Omental fat pad (tissue), 4 donors: ENCODE data around the gene IQCA1.

DNA sequence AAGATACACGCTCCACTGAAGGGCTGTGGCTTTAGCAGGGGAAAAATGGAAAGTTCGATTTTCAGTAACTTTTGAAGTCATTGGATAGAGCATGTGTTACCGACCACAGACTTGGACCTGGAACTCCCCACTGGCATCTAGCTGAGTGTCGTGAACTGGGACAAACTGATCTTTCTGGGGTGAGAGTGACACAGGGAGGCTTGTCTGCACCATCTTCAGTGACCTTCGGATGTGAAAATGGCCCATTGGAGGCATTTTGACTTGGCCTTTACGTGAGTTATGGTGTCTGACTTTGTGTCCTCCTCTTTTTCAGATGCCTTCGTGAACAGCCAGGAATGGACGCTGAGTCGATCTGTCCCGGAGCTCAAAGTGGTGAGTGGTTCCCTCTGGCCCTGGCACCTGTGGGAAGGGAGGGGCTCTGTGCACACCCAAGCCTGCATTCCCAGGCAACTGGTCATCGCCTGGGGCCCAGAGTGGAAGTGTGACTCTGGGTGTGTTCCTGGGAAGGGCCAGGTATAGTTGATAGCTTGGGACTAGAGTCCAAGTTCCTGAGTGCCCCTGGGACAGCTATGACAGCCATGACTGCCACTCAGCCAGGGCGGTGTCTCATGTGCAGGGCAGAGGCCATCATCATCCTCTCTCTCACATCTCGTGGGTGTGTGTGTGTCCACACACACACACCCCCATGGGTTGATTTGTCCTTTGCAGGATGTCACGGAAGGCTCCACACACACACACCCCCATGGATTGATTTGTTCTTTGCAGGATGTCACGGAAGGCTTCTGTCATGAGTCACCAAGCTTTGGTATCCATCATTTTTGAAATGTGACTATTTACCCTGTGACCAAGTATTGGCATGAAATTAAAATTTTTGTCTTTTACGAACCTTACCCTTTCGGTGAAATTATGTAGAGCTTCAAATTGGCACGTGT is 215.3 kb downstream of the AGAP1 start:
- PRO-cap: no peak
- RAMPAGE, long total RNA, 4 experiments: no peak in any of the 4 experiments

DNA sequence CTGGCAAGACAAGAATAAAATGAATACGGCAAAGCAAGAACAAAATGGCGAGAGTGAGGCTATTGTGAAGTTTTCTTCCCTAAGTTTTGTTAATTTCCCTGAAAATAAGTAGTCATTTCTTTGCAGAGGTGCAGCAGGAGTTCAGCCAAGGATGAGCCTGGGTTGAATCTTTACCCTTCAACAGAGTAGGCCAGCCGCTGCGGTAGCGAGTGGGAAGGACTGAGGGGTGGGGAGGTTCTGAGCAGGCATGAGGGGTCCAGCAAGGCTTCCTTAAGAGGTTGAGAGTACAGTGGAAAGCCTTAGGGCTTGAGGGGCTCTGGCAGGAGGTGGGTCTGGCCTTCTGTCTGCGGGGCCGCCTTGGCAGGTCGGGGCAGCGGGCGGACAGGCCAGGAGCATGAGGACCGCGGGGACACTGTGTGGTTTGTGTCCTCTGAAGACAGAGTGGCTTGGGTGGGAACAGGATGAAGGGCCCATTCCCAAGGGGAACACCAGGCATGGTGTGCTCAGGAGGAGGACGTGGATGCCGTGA is 250.2 kb downstream of the AGAP1 start:
- PRO-cap: no peak
- RAMPAGE, long total RNA, 4 experiments: no peak in any of the 4 experiments

DNA sequence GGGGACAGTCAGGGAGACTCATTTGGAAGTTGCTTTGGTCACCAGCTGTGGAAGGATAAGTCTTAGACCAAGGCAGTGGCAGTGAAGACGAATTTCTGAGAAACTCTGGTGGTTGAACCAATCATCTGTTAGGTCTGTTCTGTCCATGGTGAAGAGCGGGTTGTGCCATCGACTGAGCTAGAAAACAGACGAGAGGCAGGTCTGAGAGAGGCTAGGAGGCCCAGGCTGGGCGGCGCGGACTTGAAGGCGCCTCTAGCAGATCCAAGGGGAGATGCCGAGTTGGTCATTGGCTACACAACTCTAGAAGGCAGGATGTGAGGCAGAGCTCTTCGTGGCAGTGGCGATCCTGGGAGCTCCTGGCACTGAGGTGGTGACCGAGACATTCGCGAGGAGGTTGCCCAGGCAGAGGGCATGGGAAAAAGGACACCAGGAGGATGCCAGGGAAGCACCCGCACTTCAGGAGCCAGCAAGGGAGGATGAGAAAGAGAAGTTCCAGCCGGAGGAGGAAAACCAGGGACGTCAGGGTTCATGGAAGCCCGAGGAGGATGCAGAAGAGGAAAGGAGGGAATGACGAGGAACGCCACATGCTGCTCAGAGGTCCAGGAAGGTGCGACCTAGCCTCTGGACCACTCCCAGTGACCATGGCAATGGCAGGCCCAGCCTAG is 298.8 kb downstream of the AGAP1 start:
- PRO-cap: no peak
- RAMPAGE, long total RNA, 4 experiments: no peak in any of the 4 experiments

DNA sequence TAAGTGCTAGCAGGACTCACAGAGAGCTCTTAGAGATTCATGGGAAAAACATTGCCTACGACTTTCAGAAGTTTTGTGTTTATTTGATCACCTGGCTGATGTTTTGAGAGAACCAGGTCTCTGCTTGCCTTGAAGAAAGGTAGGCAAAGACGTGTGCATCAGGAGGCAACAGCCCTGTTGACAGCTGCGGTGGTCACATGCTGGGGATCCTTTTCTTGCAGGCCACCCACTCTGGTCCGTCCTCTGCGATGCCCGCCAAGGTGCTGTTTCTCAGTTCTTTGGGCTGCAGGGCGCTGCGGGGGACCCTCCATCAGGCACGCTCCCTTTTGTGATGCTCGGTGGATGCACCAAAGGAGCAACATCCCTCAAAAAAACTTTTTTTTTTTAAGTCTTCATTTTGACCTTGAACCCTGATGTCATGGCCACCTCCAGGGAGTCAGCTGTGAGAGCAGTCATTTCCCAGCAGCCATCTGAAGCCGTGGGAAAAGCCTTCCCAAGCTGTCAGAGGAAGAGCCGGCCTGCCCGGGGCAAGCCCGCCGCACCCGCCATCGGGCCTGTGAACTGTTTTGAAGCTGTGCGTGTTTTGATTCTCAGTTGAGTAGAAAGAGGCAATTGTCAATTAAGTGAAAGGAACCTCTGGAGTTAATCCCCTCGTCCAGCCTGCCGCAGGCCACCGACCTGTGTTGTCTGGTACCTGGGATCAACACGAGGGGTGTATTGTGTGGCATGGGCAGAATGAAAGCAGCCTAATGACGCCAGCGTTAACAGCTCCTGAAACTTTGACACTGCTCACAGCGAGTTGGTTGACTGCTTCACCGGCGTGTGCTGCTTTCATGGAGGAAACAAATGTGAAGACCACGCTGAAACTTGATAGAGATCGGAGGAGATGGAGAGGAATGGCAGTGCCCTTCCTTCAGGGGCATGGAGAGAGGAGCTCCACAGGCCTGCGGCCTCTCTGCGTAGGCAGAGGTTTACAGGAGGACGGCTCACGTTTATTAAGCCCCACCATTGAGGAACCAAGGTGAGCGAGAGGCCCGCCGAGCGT is 318.3 kb downstream of the AGAP1 start:
- PRO-cap: no peak
- RAMPAGE, long total RNA, 4 experiments: no peak in any of the 4 experiments

DNA sequence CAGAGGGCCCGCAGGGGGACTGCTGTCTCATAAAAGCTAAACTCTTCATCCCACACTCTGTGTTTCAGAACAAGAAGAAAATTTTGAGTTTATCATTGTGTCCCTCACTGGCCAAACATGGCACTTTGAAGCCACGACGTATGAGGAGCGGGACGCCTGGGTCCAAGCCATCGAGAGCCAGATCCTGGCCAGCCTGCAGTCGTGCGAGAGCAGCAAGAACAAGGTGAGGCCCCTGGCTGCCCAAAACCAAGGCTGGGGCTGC is 131.8 kb downstream of the GBX2 start:
- PRO-cap: no peak
- RAMPAGE, long total RNA, 4 experiments: no peak in any of the 4 experiments

- PRO-cap: no peak
- RAMPAGE, long total RNA, 4 experiments: no peak in any of the 4 experiments
These were observed 23.7 kb downstream of the ASB18 start for GRCh38 chr2:236240026-236241342.

- PRO-cap: no peak
- RAMPAGE, long total RNA, 4 experiments: start-site peak on the minus strand in 2 of 4 experiments, at chr2:236507425-236507489 at its widest, 28 to 206 reads per replicate
These were observed at the start of gene IQCA1 for GRCh38 chr2:236507138-236507972. TSS of gene IQCA1 (minus strand) at chr2:236507476.

DNA sequence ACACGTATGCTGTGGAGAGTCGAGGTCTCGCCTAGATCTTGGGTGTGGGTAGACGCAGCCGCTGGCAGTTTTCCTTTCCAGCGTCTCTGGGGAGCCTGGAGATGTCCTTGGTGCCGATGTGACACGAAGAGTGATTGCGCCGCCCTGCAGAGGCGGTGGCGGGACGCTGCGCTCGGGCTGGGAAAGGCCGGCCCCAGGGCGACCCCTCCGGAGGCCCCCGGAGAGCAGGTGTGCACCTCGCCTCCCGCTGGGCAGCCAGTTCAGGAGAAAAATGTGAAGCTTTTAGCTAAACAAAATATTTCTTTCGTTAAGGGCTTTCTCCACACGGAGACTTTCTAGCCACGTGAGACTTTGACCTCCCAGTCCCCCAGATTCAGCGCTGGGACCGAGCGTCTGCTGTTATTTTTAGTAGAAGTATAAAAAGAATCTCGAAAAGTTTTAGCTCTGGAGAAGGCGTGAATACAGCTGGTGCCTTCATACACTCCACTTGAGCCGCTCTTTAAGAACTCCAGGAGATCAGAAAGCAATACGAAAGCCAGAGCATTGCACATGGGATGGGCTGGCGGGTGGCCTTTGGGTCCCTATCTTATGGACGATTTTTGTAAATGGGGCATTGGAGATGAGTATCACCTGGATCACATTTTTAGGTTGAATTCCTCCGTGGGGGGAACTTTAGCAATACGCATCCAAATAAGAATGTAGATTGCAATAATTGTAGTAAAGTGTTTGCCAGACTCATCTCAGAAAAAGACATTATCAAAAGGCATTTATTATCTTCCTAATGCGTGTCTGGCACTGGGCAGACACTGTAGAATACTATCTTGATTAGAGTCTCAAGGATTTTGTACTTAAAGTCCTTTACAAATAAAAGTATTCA is 1.0 kb upstream of the ACKR3 start:
- PRO-cap: no peak
- RAMPAGE, long total RNA, 4 experiments: no peak in any of the 4 experiments

DNA sequence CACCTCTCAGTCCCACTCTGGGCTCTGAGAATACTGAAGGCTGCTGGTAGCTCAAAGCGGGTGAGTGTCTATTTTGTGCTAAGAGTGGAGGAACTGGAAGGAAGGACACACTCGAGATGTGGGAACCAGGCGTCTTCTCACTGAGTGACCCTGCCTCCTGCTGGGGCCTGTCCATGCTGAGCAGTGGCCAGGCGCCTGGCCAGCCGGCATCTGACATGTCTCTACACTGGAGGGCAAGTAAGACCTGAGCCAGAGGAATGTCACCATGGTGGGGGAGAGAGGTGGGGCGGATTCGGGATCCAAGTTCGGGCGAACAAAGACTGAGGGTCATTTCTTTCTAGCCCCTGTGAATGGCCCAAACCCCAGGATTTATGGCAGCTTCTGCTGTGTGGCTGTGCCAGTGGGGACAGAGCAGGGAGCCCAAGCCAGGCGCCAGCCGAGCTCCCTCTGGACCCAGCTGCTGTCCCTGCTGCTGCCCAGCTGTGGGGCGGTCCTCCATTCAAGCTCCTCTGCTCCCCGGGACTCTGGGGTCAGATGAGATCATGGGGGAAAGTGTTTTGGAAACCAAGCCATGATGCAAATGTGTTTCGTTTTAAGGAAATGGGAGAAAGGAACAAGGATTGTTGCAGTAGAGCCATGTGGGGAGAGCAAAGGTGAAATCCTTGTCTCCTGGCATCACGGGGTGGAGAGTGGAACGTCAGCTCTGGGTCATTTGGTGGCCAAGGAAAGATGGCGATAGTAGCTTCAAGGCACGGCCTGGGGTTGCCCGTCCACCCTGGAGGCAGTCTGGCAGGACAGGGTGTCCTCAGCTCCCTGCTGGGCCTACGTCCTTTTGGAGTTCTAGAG is 8.0 kb downstream of the ACKR3 start:
- PRO-cap: no peak
- RAMPAGE, long total RNA, 4 experiments: no peak in any of the 4 experiments

GRCh38 chr2:236662202-236662874 is 92.7 kb downstream of the ACKR3 start:
- PRO-cap: no peak
- RAMPAGE, long total RNA, 4 experiments: no peak in any of the 4 experiments

- PRO-cap: no peak
- RAMPAGE, long total RNA, 4 experiments: no peak in any of the 4 experiments
These were observed 94.0 kb downstream of the ACKR3 start for GRCh38 chr2:236663510-236664162.

GRCh38 chr2:236859826-236860463 is 225.7 kb upstream of the COPS8 start:
- PRO-cap: no peak
- RAMPAGE, long total RNA, 4 experiments: no peak in any of the 4 experiments

- PRO-cap: no peak
- RAMPAGE, long total RNA, 4 experiments: no peak in any of the 4 experiments
These were observed 116.4 kb upstream of the COPS8 start for GRCh38 chr2:236969268-236969712.

DNA sequence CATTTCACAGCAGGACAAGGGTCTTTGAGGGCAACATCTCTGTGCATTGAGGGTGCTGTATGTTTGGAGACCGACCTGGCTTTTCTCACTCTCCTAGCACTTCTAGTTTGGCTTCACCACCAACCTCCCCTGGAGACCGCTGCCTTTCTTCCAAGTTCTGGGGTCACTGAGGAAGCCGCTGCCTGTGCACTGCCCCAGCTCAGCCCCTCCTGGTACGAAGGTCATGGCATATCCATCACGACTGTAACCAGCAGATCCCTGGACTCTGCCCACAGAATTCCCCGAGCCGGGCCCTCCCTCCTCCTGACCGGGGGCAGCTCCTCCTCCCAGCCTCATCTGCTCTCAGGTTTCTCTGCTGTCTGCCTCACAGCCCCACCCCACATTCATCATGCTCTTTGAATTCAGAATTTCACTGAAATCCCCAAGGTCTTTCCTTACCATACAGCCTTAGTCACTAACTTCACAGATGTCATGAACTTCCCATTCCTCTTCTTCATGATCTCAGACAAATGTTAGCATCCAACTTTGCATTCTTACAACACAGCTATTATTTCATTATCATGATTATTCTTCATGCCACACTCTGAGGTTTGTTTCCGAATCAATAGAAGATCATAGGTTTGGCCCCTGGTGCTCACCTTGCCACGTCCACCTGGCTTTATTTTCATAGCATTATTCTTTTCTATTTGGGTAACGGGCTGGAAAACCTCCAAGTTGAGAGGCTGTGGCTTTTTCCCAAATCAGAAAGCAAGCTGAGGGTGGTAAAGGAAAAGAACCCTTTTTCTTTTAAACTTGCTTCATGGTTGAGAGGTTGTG is 112.9 kb upstream of the COPS8 start:
- PRO-cap: no peak
- RAMPAGE, long total RNA, 4 experiments: no peak in any of the 4 experiments

DNA sequence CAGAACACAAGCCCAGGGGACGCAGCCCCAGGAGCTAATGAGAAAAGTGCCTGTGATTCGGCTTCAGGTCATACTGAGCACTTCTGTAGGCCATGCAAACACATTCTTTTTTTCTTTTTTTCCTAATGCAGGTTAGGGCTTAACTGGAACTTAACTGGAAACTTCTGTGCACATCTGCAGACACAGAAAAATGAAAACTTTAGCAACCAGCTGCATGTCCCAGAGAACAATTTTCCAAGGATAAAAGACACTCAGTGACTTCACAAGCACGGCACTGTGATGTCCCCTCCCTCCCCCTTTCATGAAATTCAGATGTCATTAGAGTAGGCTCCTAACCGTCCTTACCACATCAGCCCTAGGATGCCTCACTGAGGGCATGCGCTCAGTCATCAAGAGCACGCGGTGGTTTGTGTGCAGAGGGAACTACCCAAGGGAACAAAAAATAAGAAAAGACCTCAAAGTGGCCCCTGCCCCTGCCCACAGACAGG is 70.2 kb downstream of the COPS8 start:
- PRO-cap: no peak
- RAMPAGE, long total RNA, 4 experiments: no peak in any of the 4 experiments

DNA sequence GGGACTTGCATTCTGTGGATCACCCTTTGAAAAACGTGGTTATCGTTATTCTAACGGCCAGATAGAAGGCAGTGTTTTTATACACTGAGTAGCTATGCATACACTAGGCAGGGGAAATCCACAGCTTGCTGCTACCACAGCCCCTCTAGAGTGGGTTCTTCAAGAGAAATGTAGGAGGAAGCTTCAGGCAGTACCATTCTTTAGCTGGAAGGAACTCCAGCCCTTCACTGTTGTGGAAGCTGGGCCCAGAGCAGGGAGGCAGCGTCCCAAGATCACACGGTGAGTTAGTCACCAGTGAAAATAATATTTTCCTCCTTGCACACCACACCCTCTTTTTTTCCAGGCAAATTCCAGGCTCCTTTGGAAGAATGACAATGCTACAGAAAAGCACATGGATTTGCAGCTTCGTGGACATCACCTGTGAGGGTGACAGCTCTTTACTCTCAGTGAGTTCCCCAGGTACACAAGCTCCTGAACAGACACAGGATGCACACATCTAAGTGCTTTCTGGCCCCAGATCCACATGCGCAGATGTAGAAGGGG is 157.1 kb downstream of the COL6A3 start:
- PRO-cap: no peak
- RAMPAGE, long total RNA, 4 experiments: no peak in any of the 4 experiments

DNA sequence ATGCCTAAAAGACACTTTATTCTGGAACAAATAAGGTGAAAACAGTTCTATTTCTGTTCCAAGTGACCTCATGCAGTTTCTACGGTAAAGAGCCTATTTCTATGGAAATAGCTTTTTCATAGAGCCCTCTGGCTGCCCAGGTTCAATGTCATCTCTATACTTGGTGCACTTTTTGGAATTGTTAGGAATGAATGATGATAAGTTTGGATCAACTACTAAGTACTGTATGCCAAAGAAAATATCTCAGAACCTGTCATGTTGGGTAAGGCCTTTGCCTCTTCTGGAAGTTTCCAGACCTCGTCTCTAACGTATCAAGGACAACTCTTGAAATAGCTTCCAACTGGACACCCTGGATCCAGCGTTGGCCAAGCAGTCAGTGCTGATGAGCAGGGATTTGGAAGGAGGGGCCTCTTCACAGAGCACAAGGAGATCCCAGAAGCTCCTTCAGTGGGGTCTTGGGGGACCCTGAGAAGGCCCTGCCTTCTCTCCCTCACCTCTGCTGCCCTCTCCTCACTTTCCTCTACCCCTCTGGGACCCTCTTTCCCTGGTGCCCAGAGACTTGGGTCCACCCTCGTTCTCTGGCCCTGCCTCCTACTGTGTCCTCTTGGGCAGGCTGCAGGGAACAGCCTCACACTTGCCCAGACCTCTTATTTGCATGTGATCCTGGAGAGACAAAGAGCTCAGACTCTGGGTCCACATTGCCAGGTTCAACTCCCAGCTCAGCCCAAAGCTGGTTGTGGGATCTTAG is 145.9 kb downstream of the COL6A3 start:
- PRO-cap: no peak
- RAMPAGE, long total RNA, 4 experiments: no peak in any of the 4 experiments

- PRO-cap: no peak
- RAMPAGE, long total RNA, 4 experiments: no peak in any of the 4 experiments
These were observed 123.6 kb downstream of the COL6A3 start for GRCh38 chr2:237290325-237290838.

DNA sequence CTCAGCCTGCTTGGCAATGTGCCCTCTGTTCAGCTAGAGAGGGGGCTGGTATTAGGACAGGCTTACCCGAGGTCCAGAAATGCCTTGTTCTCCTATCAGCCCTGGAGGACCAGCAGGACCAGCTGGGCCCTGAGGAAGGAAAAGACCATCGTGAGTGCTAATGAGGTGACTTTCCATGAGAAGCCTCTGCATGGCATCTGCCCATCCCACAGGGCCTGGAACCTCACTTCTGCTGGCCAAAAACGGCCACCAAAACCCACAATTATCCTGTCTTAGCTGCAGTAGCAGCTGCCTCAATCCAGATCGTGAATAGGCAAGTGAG is 61.5 kb downstream of the COL6A3 start:
- PRO-cap: no peak
- RAMPAGE, long total RNA, 4 experiments: no peak in any of the 4 experiments

GRCh38 chr2:237384903-237385624 is 28.9 kb downstream of the COL6A3 start:
- PRO-cap: no peak
- RAMPAGE, long total RNA, 4 experiments: no peak in any of the 4 experiments